Placental pericyte (primary cell): ENCODE measurements around a stretch of chr14.

- CAGE, long polyA plus RNA, result no peak
Observed at GRCh38 chr14:106360083-106360501, 833.7 kb downstream of the TMEM121 start.

DNA sequence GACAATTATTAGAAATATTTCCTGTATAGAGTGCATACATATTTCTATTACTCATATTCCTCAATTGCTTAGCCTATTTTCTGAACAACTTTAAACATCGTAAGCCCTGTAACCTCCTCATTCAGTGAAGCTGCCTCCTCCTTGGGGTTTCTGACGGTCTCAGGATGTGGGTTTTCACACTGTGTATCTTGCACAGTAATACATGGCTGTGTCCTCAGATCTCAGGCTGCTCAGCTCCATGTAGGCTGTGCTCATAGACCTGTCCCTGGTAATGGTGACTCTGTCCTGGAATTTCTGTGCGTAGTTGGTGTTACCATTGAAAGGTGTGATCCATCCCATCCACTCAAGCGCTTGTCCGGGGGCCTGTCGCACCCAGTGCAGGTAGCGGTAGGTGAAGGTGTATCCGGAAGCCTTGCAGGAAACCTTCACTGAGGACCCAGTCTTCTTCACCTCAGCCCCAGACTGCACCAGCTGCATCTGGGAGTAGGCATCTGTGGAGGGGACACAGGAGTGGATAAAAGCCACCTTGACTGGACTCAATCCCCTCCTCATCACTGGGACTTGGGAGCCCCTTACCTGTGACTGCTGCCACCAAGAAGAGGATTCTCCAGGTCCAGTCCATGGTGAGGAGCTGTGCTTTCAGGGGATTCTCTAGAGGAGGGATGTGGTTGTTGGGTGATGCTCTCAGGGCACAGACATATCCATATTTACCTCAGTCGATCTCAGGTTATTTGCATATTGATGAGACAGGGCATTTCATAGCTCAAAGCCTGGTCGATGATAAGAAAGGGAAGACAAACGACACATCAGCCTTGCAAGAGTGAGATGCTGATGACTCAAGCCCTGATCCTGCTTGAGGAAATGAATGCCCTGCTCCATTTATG is 980.7 kb downstream of the TMEM121 start:
- CAGE, long polyA plus RNA, result no peak

DNA sequence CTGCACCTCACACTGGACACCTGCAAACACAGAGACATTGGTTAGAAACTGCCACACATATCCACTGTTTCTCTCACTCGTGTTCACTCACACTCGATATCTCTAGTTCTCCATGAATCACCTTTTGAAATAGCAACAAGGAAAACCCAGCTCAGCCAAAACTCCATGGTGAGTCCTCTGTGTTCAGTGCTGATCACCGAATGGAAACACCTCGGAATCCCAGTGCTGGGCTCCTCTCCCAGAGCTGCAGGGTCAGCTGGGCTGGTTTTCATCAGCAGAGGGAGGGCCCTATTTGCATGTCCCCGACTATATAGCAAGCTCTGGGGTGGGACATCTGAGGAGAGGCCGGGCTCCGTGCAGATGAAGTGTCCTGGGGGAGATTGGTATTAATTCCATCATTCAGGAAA is 1066.6 kb downstream of the TMEM121 start:
- CAGE, long polyA plus RNA, result no peak